Bronchial lymph node (tissue), 1 donor: Measurements from ENCODE around the genes PNMA3, PNMA6A and AVPR2.

DNA sequence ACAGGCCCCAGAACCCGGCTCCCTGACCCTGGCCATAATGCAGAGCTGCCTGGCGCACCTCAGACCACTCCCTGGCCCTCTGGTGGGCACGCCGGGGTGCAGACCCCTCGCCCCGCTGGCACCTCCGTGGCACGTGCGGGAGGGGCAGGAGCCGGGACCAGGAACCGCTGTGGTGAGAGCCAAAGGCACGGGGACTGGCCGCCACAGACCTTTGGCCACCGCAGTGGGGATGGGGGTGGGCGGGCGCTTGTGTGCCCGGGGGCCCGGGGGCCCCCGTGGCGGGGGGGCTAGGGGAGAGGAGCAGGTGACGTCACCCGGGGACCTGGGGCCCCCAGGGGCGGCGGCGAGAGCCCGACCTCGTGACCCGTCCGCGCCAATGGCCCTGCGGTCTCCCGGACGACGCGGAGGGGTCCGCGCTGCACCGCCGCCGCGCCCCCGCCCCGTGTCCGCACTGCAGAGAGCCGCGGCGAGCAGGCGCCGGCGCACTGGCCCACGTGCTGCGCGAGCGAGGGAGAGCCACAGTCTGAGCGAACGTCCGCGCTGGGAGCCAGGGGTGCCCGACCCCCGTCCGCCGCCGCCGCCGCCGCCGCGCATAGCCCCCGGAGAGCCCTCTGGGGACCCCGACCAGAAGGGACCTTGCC, at the start of gene PNMA3:
TSS of gene PNMA3 (plus strand) at position 483 of the 641 bp plus-strand sequence.
- PRO-cap = no peak

DNA sequence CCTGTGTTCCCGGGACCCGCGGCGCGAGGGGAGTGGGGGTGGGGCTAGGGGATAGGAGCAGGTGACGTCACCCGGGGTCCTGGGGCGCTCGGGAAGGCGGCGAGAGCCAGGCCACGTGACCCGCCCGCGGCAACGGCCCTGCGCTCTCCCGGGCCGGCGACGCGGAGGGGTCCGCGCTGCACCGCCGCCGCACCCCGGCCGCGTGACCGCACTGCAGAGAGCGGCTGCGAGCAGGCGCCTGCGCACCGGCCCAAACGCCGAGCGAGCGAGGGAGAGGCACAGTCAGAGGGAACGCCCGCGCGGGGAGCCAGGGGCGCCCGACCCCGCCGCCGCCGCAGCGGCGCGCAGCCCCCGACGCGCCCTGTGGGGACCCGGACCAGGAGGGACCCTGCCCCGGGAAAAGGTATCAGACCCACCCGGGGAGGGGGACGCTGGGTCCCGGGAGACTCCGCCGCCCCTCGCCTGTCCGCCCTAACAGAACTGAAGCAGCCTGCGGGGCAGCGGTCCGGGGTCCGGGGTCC, at the start of gene PNMA6A:
TSS of gene PNMA6A (plus strand) at position 251 of the 521 bp plus-strand sequence.
- PRO-cap = no peak

GRCh38 chrX:153370923-153371550, 30.1 kb downstream of the PNMA6E start:
- PRO-cap = no peak

DNA sequence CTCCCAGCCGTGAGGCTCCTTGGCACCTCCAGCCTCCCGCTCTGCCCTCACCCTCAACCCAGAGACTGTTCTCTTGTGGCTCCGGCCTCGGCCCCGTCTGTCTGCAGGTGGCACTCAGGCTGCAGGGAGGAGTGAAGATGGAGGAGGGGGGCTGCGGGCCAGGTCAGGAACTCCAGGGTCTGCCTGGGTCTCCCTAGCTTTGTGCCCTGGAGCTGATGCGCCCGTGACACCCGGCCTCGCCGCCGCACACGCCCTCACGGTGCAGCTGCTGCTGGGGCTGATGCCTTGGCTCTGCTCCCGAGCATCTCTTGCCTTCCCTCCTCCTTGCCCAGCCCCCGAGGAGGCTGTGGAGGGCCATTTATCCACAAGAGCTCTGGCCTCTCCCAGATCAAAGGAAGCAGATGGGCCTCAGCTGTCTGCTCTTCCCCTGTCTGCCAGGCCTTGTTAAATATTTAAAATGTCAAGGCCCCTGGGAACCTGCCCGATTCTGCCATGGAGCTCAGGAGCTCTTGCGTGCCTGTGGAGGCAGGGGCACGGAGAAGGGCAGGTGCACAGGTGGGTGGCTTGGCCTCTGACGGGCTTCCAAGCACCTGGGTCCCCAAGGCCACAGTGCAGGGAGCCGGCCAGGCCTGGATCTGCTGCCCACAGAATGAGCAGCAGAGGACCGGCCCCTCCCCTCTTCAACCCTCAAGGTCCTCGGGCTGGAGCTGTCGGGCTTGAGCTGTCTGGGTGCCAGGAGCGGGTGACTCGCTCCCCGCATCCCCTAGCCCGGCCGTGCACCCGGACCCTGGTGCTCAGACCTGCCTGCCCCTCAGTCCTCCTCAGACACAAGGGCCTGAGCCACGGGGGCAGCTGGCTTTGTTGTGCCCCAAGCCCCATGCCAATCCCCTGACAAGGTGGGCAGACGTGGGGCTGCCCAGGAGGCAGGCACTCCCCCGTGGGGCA, 20.2 kb downstream of the ATP2B3 start:
- PRO-cap = no peak

- PRO-cap = no peak
Measured at GRCh38 chrX:153588648-153588942, 10.3 kb downstream of the CCNQ start.

DNA sequence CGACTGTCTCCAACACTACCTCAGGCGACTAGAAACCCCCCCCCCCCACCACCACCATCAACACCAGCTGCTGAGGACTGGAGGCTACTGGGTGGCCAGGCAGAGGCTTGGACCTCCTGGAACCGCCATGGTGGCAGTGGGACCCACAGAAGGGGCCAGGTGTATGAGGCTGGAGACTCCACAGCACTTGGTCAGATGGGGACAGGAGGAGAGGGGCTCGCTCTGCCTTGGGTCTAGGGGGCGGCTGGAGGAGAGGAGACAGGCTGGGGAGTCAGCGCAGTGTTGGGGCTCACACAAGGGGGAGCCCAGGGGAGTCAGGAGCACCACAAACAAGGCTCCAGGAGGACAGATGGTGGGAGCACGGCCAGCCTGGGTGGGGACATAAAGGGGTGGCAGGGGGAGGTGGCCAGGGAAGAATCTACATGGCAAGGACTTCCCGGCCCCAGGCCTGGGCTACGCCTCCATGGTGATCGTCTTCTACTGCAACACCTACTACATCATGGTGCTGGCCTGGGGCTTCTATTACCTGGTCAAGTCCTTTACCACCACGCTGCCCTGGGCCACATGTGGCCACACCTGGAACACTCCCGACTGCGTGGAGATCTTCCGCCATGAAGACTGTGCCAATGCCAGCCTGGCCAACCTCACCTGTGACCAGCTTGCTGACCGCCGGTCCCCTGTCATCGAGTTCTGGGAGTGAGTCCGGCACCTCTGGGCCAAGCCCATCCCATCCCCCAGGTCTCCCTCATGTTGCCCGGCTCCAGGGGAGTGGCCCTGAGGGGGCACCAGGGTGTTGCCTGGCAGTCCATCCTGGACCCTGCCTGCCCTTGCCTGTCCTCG, 3.4 kb downstream of the SLC6A8 start:
- PRO-cap = no peak

DNA sequence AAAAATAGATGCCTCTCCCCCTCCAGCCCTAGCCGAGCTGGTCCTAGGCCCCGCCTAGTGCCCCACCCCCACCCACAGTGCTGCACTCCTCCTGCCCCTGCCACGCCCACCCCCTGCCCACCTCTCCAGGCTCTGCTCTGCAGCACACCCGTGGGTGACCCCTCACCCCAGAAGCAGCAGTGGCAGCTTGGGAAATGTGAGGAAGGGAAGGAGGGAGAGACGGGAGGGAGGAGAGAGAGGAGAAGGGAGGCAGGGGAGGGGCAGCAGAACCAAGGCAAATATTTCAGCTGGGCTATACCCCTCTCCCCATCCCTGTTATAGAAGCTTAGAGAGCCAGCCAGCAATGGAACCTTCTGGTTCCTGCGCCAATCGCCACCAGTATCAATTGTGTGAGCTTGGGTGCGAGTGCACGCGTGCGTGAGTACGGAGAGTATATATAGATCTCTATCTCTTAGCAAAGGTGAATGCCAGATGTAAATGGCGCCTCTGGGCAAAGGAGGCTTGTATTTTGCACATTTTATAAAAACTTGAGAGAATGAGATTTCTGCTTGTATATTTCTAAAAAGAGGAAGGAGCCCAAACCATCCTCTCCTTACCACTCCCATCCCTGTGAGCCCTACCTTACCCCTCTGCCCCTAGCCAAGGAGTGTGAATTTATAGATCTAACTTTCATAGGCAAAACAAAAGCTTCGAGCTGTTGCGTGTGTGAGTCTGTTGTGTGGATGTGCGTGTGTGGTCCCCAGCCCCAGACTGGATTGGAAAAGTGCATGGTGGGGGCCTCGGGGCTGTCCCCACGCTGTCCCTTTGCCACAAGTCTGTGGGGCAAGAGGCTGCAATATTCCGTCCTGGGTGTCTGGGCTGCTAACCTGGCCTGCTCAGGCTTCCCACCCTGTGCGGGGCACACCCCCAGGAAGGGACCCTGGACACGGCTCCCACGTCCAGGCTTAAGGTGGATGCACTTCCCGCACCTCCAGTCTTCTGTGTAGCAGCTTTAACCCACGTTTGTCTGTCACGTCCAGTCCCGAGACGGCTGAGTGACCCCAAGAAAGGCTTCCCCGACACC, 8.0 kb downstream of the SLC6A8 start:
- PRO-cap = no peak

GRCh38 chrX:153696674-153697471, 9.1 kb downstream of the SLC6A8 start:
- PRO-cap = no peak

GRCh38 chrX:153742618-153743310, 18.1 kb downstream of the ABCD1 start:
- PRO-cap = no peak

DNA sequence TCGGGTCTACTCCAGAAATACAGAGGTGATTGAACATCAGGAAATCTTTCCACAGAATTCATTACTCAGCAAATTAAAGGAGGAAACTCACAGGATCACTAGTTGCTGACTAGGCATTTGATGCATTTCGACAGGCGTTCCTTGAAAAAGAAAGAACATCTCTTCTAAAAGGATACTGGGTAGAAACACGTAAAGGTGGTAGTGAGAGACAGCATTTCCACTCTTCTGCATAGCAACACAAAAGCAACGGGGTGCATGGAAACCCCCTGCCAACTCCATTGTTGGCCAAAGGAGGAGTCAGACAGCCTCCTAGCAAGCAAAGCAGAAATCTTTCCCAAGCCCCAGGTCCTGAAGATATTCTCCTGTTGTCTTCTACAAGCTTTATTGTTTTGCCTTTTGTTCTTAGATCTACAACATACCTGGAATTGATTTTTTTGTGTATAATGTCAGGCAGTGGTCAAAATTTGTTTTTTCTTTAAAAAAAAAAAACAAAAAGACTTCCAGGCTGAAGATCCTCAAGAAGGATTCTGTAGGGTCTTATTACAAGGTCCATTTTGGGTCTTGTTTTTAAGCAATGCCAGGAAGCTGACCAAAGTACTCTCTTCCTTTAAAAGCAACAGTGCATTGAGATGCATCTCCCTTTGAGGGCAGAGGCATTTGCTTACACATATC, 14.4 kb upstream of the PDZD4 start:
- PRO-cap = no peak

DNA sequence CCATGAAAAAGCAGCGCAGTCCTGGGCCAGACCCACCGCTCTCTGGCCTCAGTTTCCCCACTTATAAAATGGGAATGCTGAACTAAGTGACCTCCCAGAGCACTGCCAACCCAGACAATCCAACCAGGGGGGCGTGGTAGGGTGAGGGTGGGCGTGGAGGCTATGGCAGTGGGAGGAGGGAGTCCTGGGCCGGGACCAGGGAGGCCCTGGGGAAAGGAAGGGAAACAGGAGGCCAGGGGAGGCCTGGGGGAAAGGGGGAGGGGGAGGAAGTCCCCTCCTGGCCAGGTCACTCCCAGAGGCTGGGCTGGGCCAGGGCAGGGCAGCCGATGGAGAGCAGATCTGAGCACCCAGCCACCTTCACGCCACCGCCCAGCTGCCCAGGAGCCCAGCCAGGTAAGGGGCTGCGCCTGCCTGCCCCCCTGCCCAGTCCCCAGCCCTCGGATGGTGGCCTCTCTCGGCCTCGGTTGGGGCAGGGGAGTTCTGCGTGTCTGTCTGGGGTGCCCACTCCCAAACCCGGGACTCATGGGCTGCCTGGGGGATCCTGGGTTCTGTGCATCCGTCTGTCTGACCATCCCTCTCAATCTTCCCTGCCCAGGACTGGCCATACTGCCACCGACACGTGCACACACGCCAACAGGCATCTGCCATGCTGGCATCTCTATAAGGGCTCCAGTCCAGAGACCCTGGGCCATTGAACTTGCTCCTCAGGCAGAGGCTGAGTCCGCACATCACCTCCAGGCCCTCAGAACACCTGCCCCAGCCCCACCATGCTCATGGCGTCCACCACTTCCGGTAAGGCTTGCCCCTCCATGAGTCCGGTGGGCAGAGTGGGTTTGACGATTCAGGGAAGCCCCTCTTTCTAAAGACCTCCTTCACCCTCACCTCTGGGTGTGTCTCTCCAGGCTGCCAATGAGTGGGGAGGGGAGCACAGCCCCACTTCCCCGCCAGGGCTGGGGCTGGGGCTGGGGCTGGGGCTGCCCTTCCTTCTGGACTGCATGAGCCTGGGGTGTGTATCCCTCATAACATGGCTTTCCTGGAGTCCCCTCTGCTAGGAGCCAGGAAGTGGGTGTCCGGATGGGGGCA, at the start of gene AVPR2:
TSS of gene AVPR2 (plus strand) at position 295 of the 1,083 bp plus-strand sequence.
- PRO-cap = no peak

- PRO-cap = no peak
Measured at GRCh38 chrX:153935470-153935968, 682 bp upstream of the NAA10 start.

DNA sequence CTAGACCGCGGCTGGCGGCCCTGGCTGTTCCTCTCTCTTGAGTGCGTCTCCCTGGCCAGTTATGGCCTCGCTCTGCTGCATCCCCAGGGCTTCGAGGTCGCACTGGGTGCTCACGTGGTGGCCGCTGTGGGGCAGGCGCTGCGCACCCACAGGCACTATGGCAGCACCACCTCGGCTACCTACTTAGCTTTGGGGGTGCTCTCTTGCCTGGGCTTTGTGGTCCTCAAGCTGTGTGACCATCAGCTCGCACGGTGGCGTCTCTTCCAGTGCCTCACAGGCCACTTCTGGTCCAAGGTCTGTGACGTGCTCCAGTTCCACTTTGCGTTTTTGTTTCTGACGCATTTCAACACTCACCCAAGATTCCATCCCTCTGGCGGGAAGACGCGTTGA, 9.9 kb downstream of the TMEM187 start:
- PRO-cap = no peak

DNA sequence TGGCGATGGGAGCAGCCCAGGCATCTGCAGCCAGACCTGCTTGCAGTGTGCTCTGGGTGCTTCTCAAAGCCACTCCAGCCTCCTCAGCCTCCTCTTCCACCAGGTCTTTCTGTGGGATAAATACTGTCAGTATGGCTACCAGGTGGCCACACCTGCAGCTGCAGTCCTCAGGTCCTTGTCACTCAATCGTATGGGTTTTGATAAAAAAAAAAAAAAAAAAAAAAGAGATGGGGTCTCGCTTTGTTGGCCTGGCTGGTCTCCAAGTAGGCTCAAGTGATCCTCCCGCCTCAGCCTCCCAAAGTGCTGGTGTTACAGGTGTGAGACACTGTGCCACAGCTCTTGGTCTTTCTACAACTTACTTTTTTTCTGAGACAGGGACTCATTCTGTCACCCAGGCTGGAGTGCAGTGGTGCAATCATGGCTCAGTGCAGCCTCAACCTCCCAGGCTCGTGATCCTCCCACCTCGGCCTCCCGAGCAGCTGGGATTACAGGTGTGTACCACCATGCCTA, 5.5 kb downstream of the IRAK1 start:
- PRO-cap = no peak

DNA sequence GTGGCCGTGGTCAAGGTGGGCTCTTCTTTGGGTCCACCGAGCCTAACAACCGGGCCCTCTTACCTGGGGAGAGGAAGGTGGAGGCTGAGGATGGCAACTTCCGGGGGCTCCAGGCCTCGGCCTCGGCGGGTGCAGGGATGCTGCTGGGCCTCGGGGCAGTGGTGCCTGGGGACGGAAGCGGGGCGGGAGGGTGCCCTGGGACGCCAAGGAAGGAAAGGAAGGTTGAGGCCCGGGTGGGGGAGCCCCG, 645 bp downstream of the IRAK1 start:
- PRO-cap = no peak

DNA sequence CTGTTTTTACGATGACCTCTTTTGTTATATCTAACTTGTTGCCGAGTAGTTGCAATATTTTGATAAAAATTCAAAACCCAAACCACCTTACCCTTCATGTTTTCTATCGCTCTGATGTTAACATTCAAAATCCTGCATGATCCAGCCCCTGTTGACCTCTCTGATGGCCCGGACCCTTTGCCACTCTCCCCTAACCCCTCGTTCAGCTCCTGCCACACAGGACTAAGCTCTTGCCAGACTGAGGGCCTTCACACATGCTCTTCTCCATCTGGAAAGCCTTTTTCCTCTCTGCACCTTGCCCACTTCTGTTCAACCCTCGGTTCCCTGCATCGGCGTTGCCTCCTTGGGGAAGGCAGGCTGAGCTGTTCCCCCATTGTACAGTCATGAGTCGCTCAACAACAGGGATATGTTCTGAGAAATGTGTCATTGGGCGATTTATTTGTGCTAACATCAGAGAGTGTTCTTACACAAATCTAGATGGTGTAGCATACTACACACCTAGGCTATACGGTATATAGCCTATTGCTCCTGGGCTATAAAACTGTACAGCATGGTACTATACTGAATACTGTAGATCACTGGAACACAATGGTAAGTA, 21.2 kb downstream of the MECP2 start:
- PRO-cap = no peak

DNA sequence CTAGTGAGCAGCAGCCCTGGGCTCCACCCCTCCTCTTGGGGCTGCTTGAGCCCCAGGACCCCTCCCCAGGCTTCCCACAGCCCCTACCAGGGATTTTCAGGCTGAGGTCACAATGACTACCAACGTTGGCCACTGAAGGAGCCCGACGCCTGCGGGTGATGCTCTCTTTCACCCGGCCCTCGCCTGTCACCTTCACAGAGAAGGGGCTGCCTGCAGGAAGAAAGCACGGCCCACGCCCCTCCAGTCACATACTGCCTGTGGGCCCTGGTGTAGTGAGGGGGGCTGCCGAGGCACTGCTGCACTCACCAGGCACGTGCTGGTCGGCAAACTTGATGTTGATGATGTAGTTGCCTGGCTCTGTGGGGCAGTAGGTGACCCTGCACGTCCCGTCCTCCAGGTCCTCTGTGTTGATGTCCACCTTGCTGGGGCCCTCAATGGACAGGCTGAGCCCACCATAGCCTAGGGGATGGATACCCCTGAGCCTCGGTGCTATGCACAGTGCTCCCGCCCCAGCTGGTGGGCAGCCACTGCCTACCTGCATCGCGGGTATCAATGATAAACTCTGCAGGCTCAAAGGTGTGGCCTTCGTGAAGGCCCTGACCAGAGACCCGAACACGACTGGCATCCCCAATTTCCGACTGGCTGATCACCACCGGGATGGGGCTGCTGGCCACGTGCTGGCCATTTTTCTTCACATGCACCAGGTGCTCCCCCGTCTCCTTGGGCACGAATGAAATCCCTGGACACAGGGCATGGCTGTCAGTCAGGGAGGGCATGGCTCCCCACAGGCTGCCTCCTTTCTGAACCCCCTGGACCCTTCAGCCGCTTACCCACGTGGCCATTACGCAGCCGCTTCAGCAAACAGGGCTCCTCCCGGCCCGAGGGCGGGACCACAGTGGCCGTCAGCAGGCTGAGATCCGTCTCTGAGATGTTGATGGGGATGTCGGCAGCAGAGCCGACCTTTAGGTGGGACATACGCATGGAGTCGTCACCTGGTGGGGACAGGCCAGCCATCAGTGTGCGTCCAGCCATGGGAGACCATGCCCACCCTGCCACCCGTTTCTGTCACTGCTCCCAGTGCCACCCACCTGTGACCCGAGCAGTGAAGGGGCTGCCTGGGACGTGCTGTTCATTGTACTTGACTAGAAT, 21.6 kb downstream of the FLNA start:
- PRO-cap = no peak

GRCh38 chrX:154359968-154360491, 14.4 kb downstream of the FLNA start:
- PRO-cap = no peak

- PRO-cap = bidirectional peak, plus-strand start at chrX:154398992, minus-strand start at chrX:154398848
Measured at GRCh38 chrX:154398444-154399483, 587 bp downstream of the RPL10 start.

GRCh38 chrX:154476404-154477093, 2.5 kb downstream of the LAGE3 start:
- PRO-cap = no peak